ENCODE results near the genes FBXO40, HCLS1 and IQCB1.

DNA sequence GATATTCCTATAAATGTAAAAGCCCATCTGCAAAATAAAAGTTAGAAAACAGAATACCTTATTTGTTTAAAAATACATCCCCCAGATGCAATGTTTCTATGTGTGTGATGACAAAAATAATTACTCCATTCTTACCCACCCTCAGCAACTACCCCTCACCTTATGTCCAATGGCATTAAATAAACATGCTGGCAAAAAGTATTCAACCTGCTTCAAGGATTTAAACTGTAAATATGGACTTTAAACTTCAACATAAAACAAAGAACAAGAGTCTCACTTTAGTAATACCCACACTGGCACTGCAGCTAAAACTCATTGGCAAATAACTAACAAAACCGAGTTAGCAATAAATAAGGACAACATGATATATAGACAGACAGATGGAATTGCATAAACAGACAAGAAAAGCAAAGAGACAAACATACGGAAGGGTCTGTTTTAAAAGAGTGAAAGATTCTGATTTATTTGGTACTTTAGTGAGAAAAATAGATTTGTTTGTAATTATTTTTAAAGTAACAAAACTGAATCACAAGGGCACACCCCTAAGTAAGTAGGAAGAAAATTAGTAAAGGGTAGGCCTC is 47.6 kb downstream of the ZBTB20 start:
- PRO-cap, 3 experiments: no peak in any of the 3 experiments
- RRBS: no CpG with 5 or more reads among the region's 2 CpGs

- PRO-cap, 3 experiments: peak in 2 of 3 experiments; most common plus-strand start chr3:115147535 (in 1); most common minus-strand start chr3:115147617 (in 1)
- RRBS: no CpG with 5 or more reads among the region's 21 CpGs
Observed at GRCh38 chr3:115147375-115147749, 274 bp upstream of the ZBTB20 start.

DNA sequence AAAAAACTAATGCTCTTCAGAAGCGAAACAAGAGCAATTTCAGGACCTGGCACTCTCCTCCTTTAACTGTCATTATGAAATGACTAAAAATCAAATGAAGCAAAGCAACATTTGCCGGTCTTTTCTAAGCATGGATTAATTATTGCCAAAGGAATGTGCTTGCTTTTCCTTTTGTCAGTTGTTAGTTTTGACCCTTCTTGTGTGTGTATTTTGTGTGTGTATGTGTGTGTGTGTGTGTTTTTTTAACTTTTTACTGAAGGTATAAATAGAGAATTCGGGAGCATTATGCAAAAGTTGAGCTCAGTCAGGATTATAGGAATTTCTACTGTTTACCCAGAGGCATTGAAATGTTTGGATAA is 773.4 kb upstream of the LSAMP start:
- PRO-cap, 3 experiments: no peak in any of the 3 experiments
- RRBS: no CpG with 5 or more reads among the region's 3 CpGs

DNA sequence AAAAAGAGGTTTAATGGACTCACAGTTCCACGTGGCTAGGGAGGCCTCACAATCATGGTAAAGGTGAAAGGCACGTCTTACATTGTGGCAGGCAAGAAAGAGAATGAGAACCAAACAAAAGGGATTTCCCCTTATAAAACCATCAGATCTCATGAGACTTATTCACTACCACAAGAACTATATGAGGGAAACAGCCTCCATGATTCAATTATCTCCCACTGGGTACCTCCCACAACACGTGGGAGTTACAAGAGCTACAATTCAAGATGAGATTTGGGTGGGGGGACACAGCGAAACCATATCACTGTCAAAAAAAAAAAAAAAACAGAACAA is 224.8 kb downstream of the IGSF11 start:
- PRO-cap, 3 experiments: no peak in any of the 3 experiments
- RRBS: no CpG with 5 or more reads among the region's 4 CpGs

DNA sequence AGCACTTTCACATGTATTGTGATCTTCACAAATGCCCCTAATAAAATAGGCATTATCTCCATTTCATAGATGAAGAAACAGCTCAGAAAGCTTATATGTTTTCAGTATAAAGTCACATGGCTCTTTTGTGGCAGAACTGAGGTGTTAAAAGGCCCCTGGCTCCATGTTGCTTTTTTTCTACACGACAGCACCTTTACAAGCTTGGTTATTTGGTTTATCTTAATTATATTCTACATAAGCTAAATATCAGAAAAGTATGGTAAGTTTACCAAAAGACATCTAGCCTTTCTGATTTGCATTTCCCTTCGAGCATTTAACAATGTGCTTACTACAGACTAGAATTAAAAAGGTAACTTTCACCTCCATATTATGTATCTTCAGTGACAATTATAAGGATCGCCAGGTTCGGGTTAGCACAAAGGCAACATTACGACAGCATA is 68.4 kb downstream of the IGSF11 start:
- PRO-cap, 3 experiments: no peak in any of the 3 experiments
- RRBS: no CpG with 5 or more reads among the region's 5 CpGs

DNA sequence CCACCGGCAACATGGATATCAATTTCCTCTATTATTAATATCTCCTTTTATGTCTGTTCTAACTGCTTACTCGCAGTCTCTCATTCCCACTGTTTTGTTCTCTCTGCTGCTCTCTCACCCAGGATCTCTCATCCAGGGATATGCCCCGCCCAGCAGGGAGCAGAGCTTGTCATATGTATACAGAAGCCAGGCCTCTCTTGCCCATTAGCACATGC is 61.7 kb downstream of the IGSF11 start:
- PRO-cap, 3 experiments: no peak in any of the 3 experiments
- RRBS: no CpG with 5 or more reads among the region's 3 CpGs

DNA sequence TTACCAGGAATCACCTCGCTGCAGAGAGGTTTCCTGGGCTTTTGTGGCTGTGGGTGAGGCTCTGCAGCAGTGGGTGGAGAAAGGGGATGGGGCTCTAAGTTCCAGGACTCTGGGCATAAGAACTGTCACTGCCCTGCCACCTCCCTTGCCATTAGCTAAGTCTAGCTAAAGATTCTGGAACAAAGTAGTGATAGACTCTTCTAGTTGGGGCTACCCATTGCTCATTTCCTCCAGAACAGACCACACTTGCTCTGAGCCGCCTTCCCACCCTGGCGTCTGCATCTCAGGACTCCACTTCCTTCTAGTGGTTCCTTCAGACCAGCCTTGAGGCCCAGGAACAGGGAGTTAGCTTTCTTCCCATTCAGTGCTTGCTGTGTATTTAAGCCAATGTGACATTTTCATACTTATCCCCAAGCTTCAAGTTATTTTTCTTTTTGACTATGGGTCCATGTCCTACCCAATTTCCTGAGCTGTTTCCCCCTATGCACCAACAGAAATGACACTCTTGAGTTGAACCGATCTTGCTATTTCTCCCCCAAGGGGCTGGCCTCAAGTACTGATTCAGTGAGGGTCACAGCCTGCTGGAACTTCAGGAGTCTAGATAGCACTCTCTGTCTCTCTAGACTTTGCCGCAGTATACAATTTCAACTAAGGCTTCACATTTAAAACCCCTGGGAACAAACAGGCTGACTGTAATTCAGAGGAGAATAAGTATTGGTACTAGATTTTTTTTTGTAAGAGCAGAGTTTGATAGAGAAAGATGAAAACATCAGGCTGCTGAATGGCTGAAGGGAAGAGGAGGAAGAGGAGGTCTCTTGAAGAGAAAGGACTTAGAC is 7.7 kb downstream of the ARHGAP31 start:
- PRO-cap, 3 experiments: no peak in any of the 3 experiments
- RRBS: no CpG with 5 or more reads among the region's 5 CpGs

- PRO-cap, 3 experiments: no peak in any of the 3 experiments
- RRBS: no CpG with 5 or more reads among the region's 12 CpGs
Observed at GRCh38 chr3:119329401-119330408, 35.5 kb downstream of the ARHGAP31 start.

DNA sequence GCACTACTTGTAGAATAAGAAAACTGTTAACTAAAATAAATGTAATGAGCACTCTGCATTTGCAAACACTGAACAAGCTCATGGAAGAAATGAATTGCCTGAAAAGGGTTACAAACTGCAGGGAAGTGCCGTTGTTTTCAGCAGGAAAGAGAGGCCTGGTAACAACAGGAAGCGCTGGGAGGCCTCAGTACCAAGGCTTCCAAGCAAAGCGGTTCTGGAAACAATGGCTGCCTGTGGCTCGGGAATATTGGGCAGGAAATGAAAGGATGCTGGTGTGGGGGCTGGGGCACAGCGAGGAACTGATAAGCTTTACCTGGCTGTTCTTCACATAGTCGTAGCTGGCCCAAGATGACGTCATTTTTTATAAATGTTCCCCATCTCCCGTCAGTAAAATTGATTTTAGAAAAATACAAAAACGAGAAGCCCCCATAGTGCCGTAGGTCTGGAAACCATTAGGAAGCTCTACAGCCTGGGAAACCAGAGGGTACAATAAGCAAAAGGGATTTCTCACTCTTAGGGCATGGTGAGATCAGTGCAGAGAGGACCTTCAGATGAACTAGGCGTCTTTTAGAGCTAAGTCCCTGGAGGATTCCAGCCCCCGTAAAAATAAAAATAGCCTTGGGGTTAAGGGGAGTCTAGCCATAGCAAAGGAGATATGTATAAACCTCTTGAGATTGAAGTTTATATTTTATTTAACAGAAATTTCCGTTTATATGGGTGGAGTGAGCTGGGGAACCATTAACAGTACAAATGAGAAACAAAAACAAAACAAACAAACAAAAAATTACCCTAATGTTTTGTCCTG is 56.1 kb downstream of the ARHGAP31 start:
- PRO-cap, 3 experiments: no peak in any of the 3 experiments
- RRBS: no CpG with 5 or more reads among the region's 13 CpGs

- PRO-cap, 3 experiments: no peak in any of the 3 experiments
- RRBS: no CpG with 5 or more reads among the region's 5 CpGs
Observed at GRCh38 chr3:119703782-119704334, 1.0 kb downstream of the CFAP91 start.

GRCh38 chr3:119978444-119979193 is 115.6 kb downstream of the GSK3B start:
- PRO-cap, 3 experiments: no peak in any of the 3 experiments
- RRBS: 69% methylated on average over 4 of the region's 14 CpGs

GRCh38 chr3:120030240-120030825 is 63.9 kb downstream of the GSK3B start:
- PRO-cap, 3 experiments: no peak in any of the 3 experiments

DNA sequence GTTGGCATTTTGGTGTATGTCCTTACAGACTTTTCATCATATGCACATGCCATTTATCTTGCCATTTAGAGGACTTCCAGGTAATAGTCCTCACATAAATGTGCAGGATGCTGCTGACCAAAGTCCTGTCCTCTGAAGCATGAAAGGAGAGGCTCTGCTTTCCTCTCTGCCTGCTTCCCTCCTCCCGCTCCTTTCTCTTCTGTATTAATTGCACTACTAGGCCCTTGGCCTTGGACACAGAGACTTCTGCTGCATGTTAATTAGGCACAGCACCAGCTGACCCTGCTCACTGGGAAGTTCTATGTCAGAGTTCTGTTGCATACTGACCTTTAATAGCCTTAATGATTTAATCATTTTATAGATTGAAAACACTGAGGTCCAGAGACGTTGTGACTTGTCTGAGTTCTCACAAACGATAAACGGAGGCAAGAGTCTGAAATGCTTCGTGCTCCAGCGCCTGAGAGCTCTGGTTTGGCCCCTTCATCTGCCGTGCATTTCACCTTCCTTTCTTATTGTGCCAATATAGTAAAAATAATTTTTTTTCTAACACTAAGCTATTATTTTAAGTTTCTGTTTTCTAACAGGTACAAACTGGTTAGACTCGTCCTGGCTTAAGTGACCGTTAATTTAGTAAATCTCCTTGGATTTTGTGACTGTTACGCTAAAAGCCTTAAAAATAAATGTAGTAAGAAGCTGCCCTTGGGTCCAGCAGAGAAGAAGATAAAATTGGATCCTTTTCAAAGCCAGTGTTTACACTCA is 29.4 kb upstream of the NDUFB4 start:
- PRO-cap, 3 experiments: no peak in any of the 3 experiments
- RRBS: no CpG with 5 or more reads among the region's 10 CpGs

DNA sequence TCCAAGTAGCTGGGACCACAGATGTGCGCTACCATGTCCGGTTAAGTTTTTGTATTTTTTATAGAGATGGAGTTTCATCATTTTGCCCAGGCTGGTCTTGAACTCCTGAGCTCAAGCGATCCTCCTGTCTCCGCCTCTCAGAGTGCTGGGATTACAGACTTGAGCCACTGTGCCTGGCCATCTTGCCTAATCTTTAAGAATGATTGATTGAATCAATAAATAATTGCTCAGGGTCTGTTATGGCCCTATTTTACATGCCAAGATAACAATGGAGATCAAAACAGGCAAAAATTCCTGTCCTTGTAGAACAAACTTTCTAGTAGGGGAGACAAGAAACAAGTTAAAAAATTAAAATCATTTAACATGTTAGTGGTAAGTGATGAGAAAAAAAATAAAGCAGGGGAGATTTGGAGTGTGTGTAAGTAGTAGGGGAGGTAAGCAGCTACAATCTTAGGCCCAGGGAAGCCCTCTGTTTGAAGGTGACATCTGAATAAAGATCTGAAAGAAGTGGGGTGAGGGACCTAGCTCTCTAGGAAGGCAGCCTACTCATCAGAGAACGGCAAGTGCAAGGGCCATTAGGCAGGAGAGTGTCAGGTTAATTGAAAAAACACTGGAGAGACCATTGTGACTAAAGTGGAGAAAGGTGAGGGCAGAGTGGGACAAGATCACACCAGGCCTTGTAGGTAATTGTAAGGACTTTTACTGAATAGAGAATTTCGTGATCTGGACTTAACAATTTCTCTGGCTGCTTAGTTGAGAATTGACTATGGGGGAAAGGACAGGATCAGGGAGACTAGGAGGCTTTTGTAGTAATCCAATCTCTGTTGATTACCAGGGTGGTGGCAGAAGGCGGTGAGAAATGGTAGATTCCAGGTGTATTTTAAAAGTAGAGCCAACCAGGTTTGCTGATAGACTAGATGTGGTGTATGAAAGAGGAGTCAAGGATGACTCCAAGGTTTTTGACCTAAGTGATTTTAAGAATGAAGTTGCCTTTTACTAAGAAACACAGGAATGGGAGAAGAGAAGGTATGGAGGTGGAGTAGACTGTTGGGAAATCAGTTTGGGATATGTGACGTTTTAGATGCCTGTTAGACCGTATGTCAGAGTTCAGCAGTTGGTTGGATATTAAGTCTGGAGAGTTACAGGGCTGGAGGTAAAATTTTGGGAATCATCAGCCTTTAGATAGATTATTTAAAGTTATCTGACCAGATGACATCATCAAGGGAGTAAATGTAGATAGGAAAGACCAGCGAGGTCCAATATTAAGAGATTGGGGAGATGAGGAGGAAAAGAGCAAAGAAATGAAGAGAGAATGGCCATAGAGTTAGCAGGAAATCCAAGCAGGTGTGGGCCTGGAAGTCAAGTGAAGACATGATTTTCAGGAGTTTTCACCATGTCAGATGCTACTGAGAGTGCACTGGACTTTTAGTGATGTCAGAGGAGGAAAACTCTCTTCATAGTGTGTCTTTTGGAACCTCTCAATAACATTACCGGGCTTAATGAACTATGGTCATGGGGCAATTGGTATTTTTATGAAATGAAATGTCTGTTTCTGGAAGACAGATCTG is 2.6 kb downstream of the NDUFB4 start:
- PRO-cap, 3 experiments: no peak in any of the 3 experiments
- RRBS: no CpG with 5 or more reads among the region's 11 CpGs

- PRO-cap, 3 experiments: no peak in any of the 3 experiments
- RRBS: no CpG with 5 or more reads among the region's 11 CpGs
Observed at GRCh38 chr3:121592809-121593857, at the start of gene FBXO40. FBXO40 (plus strand) TSS chr3:121593379.

- PRO-cap, 3 experiments: no peak in any of the 3 experiments
- RRBS: no CpG with 5 or more reads among the region's 9 CpGs
Observed at GRCh38 chr3:121629581-121630316, 31.0 kb downstream of the HCLS1 start.

DNA sequence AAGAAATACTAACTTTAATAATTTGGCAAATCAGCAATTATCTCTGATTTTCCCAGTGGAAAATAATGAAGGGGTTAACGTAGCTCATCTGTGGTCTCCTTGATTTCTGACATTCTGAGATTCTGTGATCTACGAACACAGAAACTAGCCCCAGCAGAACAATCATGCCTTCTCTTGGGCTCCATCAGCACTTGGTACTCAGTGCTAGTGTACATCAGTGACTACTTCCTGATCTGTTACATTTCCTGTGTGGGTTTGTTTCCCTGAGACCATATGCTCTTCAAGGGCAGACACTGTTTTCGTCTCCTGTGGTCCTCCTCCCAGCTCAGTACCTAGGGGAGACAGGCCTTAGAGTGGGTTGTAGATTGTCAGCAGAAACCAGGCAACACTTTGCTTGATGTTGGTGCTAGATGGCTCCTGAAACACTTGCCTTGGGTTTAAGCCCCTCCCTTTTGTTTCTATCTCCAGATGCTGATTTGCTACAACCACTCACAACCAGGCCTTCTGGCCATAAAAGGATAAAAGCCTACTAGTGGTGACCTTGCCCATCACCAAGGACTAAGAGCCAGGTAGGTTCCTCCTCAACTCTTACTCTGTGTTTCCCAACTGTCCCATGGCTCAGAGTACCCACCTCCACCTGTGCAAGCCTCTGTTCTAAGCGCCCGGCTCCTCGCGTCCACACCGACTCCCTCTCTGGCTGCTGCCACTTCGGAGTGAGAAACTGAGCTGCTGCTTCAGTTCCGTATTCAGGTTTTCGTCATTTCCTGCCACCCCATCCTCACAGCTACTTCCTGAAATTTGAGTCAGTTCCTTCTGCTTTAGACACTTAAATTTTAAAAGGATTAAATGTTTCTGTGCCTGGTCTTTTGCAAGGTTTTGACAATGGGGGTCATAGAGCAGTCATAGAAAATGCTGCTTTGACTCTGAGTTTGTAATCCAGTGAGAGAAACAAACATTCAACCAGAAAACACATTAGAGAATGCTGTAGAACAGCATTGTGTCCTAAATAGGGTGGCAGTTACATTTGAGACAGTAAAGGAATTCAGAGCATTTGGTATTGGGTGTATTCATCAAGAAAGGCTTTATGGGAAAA is at the start of gene HCLS1:
Gene HCLS1, minus strand, starts transcription at position 715 of the 1,093 bp plus-strand sequence.
- PRO-cap, 3 experiments: peak in 3 of 3 experiments; most common minus-strand start position 695 of the sequence (in 2)
- RRBS: no CpG with 5 or more reads among the region's 11 CpGs

DNA sequence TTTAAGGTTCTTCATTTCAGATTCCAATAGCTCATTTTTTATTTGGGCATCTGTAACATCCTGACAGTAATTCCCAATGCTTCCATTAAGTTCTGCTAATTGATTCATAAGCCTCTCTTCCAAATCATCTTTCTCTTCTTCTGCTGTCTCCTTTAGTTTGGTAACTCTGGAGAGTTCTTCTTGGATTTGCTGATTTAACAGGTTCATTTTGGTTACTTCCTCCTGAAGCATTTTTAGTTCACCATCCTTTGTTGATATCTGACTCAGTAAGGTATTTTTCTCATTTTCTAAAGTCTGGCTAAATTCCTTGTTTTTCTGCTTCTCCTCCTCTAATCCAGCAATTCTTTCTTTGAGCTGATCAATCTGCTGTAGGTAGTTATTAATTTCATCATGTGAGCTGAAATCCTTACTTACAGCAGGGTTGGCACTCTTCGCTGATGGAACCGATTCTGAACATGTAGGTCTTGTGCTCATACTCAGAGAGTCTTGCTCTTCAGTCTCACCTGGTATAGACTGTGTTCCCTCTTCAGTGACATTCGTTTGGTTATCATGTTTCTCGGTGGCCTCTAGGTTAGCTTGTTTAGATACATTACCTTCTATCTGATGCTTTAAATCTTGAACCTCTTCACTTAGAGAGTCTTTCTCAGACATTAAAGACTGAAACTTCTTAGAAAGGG is 34.1 kb upstream of the HCLS1 start:
- PRO-cap, 3 experiments: no peak in any of the 3 experiments
- RRBS: no CpG with 5 or more reads among the region's 4 CpGs

DNA sequence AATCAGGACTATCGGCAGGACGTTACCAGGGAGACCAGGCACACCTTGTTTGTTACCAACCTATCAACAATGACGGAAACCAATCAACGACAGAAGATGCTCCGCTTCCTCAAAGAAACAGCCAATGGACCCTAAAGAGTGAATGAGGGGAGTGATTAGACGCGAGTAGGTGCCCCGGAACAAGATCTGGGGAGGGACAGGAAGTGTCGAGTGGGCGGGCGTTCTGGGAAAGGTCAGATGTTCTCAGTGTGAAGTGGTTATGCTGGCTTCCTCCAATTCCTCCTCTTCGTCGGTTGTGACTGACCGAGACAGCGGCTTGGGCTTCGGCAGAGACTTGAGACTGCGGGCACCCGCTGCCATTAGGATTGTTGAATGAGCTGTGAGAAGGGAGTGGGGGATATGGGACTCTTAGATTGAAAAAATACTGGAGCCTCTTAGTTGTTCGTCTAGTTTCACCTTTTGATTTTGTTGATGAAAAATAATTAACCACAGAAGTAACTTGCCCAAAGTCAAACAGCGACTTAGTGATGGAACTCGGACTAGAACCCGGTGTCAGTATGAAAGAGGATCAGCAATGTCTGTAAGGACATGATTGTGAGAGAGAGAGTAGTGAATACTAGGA is 356 bp upstream of the GOLGB1 start:
- PRO-cap, 3 experiments: peak in 3 of 3 experiments; most common plus-strand start position 236 of the sequence (in 2)
- RRBS: no CpG with 5 or more reads among the region's 22 CpGs

GRCh38 chr3:121834672-121835474 is at the start of gene IQCB1:
IQCB1 (minus strand) TSS chr3:121835060.
- PRO-cap, 3 experiments: peak in 3 of 3 experiments; most common plus-strand start chr3:121835224 (in 3); most common minus-strand start chr3:121834992 (in 2)
- RRBS: 1% methylated on average over 10 of the region's 54 CpGs

All from breast (tissue), 4 donors.